HCT116 (cell line): ENCODE measurements around a stretch of chr1.

DNA sequence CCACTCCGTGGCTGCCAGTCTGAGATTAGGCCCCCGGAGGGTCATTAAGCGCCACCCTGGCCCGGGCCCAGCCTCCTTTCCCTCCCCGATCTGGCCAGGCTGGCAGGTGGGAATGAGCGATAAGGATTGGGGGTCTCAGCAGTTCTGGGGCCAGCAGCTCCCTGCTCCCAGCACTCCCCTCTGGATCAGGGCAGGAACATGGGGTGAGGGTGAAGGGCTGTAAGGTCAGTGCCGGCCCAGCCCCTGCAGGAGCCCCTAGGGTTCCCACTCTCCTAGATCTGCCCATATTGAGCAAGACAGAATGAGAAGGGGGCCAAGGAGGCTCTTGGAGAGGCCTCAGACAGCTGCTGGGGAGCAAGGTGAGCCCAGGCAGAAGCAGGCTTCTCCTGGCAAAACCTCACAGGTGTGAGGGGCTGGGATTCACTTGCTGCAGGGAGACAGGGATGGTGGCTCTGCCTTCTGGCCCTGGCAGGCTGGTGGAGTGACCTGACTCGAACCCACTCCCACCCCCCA lies 8.4 kb downstream of the PDZK1IP1 start:
- RRBS = no CpG with 5 or more reads among the region's 8 CpGs

- RRBS = no CpG with 5 or more reads among the region's 3 CpGs
These were observed 8.9 kb upstream of the CMPK1 start for GRCh38 chr1:47324552-47325147.

DNA sequence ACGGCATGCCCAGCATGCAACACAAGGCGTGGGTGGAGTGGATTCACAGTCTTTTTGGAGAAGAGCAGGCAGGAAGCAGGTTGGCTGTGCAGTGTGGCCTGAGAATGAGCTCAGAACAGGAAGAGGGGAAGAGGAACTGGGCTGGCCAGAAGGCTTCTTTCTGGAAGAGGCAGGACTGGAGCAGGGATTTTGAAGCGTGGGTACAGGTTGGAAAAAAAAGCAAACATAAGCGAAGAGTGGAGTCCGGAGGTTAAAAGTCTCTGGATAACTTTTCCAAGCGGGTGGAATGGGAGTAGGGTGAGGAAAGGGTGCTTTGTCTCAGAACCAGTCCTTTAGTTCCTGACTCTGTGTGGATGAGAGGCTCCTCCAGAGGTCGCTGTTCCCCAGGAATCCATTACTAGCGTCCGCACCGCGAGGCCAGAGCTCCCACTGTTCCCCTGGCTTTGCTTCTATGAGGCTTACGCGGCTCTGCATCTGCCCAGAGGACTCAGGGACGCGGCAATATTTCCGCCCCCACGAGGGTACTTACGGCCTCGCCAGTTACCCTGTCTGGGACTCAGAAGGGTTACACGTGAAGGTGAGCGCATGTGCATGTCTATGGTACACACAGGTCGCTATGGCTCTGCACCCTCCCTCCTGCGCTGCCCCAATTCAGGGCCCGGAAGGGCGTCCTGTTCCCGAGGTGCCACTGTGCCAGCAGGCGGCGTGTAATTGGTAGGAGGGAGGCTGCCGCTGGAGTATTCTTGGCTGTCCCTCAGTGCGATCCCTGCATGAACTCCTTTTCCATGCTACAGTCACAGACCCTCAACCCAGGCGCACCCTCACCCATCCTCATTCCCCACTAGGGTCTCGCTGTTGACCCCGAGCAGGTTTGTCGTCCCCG lies 5.4 kb upstream of the FOXD2 start:
- RRBS = no CpG with 5 or more reads among the region's 35 CpGs

- RRBS = 76% methylated on average over 6 of the region's 50 CpGs
These were observed 6.9 kb downstream of the FOXD2 start for GRCh38 chr1:47444635-47445173.

DNA sequence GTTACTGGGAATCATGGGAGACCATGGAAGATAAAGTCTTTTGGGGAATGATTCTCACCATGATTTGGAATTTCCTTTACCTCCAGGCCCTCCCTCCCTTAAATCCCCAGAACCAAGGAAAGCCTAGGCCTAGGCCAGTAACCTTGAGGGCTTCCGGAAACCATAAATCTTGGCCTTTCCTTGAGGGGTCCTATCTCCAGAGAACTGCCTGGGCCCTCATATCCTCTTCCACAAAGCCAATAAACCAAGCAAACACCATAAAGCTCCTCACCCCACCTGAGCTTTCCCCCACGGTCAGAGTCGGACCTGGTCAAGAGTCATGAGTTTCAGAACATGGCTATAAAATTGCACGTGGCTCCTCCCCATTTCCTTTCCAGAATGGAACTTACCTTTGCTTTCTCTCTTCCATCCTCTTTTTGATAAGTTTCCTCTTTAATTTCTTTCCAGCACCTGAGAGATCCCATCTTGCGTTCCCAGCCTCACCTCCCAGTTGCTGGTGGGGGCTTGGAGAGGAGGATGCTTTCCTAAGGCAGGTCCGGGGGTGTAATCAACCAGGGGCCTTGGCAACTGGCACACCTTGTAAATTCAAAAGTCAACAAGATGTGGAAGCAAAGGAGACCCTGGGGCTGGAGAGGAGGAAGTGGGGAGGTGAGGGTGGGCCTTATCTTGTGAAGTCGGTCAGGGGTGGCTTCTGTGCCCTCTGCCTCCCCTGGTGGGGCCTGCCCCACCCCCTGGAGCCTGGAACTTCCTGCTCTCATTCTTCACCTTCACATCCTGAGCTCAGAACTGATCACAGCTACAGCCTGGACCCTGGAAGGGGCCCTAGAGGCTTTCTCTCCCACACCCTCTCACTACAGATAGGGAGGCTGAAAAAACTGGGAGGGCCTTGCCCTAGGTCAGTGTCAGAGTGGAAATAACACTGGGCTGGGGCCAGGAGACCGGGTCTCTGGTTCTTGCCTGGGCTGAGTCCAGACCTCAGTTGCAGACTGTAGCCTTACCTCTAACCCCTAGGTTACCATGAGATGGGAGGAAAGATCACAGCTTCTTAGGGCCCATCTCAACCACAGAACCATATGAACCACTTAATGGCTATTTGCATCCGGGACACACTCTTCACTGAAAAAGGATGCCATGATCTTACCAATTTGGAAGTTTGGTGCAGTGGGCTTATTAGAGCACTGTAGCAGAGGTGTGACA lies 260.1 kb downstream of the FOXD2 start:
- RRBS = no CpG with 5 or more reads among the region's 9 CpGs

- RRBS = no CpG with 5 or more reads among the region's 3 CpGs
These were observed 275.5 kb downstream of the FOXD2 start for GRCh38 chr1:47713380-47713687.

DNA sequence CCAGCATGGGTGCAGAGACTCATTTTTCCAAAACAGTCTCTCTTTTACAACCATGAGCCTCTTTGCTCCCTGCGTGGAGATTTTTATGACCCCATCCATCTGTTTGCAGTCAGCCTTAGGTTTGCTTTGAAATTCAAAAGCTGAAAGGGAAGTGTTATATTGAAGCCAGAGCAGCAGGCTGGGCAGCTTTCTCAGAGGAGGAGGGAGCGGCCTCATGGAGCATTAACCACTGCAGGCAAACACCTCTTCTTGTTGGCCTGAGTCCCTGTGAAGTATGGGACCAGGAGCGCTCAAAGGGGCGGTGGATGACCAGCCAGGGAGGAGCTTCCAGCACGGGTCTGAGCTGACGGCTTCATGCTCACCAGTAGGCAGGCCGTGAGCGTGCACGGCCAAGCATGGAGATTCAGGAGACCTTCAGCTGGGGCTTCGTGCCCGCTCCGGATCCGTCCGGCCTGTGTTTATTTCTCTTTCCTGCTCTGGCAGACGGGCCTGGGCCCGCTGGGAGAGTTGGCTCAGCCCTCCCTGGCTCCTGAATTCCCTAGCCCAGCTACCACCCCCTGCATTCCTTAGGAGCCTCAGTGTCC lies 245.2 kb downstream of the TRABD2B start:
- RRBS = no CpG with 5 or more reads among the region's 16 CpGs

DNA sequence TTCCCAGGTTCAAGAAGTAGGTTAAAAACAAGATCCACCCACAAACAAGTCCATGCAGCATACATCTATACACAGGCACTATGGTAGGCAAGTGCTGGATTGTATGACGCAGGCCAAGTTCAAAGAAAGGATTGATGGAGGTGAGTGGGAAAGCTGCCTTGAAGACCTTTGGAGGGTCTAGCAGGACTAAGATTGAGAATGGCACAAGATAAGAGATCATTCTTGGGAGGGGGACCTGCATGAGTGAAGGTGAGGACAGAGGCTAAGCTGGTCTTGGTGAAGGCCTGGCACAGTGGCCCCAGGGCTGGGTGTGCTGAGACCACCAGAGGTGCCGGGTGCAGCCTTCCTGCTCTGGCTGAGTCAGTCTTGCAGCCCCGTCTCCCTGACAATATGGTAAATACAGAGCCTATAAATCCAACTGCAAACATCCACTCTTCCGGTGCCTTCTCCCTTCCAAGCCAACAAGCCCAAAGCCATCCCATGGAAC lies 70.2 kb downstream of the TRABD2B start:
- RRBS = 100% methylated on average over 2 of the region's 4 CpGs

- RRBS = no CpG with 5 or more reads among the region's 16 CpGs
These were observed 96.6 kb upstream of the TRABD2B start for GRCh38 chr1:48093648-48094259.

DNA sequence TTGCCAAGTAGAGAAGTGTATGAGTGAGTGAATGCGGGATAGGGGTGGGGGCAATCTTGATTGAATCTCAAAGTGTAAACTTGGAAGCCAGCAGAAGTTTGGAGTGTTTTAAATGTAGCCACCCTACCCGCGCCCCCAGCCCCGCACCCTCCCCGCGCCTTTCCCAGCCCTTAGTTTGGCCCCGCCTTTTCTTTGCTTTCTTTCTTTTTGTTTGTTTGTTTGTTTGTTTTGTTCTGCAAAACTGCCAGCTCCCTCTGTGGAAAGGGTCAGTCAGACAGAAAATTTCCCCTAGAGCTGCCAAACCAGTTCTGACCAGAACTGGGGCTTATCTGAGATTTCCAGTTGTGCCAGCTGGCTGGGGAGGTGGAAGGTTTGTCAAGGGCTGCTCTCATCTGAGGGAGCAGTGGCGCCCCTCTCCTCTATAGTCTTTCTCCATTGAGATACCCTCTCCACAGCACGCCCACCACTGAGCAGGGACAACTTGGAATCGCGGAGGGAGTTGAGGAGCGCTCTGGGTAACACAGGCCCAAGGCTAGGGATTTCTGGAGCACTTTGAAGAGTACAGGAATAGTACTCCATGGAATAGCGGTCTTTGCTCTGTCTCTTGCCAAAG lies 708 bp upstream of the BEND5 start:
- RRBS = no CpG with 5 or more reads among the region's 13 CpGs

DNA sequence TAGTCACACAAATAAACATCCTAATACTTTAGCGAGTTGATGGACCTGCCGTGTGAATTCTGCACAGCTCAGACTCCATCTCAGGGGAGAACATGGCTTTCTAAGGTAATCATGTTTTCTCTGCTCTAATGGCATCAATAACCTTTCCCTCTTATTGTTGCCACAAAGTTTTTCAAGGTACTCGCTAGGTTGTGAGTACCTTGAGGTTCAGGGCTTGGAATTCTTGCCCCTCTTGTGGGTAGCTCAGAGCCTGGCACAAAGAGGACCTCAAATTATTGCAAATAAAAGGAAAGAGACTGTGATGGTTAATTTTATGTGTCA lies 55.6 kb upstream of the BEND5 start:
- RRBS = no CpG with 5 or more reads among the region's 3 CpGs

DNA sequence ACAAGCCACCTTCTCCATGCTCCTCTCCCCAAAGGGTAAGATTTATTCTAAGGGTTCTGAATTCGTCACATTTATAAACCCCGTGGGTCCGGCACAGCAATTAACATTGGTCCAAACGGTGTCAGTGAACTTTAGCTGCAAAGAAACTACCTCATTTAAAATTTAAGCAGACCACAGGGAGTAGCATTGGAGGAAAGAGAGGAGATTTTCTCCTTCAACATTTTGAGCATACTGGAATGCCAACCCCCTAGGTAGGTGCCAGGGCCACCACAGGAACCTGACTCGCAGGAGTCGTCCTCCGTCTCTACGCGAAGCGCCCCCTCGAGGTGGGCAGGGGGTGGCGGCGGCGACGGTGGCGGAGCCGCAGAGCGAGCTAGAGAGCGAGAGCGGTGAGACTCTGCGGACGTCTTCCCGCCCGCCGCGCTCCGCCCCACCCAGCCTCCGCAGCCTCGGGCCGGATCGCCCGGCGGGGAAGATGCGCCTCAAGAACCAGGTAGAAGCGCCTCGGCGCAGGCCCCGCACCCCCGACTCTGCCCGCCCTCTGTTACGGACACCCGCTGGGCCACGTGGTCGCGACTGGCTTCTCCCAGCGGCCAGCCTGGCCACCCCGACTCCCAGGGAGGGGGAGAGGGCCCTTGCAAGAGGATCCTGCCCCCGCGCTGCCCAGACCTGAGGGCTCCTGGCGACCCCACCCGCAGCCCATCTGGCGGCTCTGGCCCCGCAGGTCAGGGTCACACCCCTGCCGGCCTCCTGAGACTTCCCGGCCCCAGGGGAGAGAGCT lies 24.1 kb upstream of the AGBL4 start:
- RRBS = no CpG with 5 or more reads among the region's 55 CpGs

DNA sequence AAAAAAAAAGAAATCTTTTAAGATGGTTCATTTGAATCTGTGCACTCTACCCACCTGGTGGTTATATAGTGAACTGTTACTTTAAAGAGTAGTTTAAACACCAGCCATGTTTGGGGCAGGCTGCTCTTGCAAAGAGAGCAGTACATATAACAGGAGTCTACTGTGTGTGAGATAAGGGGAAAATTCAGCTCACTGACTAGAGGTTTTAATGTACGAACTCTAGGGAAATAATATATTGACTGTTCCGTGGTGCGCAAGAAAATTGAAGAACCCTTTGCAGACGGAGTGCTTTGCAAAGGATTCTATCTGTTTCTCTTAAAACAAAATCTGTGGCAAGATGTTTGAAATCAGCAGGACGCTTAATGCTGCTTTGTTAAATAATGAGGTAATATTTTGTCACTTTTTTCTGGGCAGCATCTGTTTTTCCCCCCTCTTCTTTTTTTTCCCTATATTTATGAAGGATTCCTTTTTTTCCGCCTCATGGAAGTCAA lies 3.1 kb upstream of the ELAVL4 start:
- RRBS = no CpG with 5 or more reads among the region's 6 CpGs

GRCh38 chr1:50450982-50451238 lies 27.7 kb upstream of the DMRTA2 start:
- RRBS = no CpG with 5 or more reads among the region's 2 CpGs

- RRBS = 71% methylated on average over 1 of the region's 9 CpGs
These were observed 7.2 kb downstream of the CDKN2C start for GRCh38 chr1:50977305-50977536.

DNA sequence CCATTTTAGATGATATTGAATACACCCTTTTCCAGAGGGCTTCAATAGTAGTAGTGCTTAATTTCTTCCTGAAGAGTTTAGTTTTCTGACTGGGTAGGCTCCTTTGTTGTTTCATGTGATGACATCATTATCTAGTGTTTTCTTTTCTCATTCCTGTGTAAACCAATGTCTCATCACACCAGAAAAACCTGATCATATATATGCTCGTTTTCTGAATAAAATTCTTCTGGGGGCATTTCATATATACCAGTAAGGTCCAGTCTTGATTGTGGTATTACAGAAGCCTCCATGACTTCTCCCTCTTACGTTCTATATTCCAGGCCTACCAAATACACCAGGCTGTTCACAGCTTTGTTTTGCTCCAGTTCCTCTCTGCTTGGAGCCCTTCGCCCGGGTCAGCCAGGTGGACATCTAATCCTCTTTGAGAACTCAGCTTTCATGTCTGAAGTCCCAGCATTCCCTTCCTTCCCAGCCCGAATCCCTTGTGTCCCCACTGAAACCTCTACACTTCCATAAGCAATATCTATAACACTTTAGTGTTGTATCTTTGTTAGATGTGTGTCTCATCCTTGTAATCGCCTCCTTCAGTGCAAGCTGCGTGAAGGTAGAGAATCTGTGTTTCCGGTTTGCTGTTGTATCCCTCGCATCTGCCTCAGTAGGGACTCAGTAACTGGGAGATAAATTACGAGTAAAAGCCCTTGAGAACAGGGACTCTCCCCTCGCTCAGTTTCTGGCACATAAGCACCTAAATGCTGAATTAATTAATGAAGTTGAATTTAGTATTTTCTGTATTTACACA lies 1.9 kb downstream of the RNF11 start:
- RRBS = no CpG with 5 or more reads among the region's 11 CpGs

DNA sequence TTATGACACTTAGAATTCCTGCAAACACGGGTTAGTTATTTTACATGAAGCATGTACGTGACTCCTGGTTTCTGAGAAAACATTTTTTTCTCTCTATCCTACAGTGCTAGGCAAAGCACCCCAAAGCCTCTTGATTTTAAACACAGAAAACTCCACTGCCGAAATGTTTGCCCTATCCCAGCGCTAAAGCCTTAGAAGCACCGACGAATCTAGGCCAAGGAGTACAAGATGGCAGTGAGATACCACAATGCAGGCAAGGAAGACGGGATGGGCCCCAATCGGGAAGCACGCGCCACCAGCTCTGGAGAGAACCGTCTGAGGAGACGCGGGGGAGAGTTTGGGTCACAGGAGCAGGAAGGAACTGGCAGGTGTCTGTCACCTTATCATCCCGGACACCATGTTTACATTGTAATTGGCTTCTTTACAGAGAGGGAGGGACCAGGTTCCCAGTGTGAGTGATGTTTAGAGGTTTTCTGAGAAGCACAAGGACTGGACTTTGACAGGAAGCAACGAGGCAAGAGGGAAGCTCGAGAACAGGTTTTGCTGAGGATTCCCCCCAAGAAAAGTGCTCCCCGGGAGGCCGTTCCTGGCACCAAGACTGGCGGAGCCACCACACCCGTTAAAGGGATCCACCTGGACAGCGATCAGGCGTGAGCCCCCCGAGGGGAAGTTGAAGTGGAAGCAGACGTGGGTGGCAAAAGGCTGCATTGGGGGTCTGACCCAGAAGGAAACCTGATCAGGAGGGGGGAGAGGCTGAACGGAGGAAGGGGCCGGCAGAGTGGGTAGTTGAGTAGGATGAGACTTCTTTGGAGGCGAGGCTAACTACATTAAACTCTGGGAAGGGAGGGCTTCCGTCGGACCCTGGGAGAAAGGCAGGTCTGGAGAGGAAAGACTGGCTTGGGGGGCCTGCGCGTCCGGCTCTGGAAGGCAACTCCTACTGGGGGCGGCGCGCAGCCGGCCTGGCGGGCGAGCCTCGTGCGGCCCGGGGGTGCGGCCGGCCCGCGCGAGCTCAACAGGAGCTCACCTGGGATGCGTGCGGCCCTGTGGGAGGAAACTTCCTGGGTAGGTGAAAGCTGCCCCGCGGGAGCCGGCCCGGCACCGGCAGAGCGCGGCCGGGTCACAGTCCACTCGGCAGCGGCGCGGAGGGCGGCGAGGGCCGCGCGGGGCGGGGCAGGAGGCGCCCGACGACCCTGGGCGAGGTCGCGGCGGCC lies 864 bp downstream of the EPS15 start:
- RRBS = 0% methylated on average over 8 of the region's 73 CpGs

DNA sequence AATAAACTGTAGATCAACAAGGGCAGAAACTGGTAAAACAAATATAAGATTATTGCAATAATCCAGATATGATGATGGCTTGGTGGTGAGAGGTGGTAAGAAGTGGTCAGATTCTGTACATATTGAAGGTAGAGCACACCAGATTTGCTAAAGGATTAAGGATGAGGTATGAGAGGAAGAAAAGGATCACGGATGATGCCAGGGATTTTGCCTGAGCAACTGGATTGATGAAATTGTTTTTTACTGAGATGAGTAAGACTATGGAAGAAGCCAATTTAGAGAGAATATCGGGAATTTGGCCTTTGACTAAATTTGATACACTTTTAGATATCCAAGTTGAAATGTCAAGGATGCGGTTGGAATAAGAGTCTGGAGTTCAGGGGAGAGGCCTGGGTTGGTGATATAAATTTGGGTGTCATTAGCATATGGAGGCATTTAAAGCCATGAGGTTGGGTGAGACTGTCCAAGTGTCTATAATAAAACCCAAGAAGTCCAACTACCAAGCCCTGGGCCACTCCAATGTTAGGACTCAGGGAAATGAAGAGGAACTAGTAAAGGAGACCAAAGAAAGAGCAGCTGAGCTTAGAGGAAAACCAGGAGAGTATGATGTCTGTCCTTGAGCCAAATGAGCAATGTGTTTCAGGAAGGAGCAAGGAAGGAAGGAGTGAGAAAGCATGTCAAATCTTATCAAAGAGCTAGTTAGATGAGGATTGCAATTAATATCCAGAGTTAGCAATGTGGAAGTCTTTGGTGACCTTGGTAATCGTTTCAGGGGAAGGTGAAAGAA lies 12.5 kb upstream of the EPS15 start:
- RRBS = no CpG with 5 or more reads among the region's 4 CpGs

DNA sequence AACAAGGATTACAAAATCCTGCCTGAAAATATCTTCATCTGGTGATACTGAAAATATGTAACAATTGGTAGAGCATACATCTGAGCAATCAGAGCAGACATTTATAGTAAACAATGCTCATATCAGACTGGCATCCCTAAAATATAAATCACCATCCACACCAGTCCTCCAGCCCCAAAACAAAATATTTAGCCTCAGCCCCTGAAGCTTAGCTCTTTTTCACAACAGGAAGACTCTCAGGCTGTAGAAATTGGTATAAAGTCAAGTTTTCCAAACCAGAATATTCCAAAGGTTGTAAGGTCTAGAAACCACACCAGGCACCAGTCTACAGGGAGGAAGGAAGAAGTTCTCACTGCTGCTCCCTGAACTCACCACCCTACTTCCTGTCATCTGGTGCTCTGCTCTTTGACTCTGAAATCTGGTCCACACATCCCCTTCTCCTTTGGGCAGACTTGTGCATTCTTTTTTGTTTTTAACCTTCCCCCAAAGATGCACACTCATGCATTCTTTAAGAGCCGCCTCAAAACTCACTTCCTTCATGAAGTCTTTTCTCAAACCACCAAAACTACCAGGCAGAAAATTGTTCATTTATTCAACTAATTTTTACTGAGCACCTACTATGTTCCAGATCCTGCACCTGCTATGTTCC lies 29.9 kb upstream of the EPS15 start:
- RRBS = no CpG with 5 or more reads among the region's 1 CpG